Glomerular endothelial cell (primary cell): ENCODE measurements around a stretch of chr3.

DNA sequence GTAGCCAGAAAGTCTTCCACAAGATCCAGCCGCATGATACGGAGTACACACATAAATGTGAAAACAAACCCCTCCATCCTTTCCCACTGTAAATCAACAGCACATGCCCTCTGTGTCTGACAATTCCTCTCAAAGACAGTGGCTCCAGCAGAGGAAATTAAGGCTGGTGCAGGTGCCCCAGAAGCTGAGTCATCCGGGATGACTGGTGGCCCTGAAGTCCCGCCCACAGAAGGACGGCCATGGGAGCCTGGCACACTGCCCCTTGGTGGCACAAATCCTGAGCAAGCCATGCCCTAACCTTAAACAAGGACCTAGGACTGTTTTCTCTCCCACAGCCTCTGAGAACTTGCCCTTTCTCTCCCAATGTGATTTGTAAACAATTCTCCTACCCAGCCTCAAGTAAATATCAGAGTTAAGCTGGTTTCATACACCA lies 172.2 kb downstream of the STT3B start:
- RAMPAGE, long total RNA, result no peak

GRCh38 chr3:31960944-31961648 lies 20.0 kb downstream of the OSBPL10 start:
- RAMPAGE, long total RNA, result no peak

DNA sequence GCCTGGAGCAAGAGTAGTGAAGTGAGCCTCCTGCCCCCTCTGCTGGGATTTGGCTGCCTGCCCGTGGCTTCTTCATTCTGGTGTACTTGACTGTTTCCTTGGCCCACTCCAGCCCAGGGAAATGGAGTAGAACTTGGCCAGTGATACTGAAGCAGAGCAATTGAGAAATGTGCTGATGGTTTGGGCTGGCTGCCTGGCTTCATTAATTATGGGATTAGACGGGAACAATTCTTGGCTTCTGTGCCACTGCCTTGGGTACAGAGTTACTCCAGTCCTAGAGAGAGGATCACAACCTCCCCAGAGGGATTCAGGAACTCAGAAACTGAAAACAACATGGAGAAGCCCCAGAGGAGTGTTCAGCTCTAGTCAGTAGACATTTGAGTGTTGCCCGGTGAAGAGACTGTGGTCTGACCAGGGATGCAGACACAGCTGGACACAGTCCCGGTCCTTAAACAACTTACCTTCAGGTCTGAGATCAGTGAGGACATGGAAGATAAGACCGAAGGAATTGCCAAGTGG lies 3.0 kb downstream of the GPD1L start:
- RAMPAGE, long total RNA, result no peak

GRCh38 chr3:32391962-32392670 lies 463 bp downstream of the CMTM7 start:
- RAMPAGE, long total RNA, result no peak

DNA sequence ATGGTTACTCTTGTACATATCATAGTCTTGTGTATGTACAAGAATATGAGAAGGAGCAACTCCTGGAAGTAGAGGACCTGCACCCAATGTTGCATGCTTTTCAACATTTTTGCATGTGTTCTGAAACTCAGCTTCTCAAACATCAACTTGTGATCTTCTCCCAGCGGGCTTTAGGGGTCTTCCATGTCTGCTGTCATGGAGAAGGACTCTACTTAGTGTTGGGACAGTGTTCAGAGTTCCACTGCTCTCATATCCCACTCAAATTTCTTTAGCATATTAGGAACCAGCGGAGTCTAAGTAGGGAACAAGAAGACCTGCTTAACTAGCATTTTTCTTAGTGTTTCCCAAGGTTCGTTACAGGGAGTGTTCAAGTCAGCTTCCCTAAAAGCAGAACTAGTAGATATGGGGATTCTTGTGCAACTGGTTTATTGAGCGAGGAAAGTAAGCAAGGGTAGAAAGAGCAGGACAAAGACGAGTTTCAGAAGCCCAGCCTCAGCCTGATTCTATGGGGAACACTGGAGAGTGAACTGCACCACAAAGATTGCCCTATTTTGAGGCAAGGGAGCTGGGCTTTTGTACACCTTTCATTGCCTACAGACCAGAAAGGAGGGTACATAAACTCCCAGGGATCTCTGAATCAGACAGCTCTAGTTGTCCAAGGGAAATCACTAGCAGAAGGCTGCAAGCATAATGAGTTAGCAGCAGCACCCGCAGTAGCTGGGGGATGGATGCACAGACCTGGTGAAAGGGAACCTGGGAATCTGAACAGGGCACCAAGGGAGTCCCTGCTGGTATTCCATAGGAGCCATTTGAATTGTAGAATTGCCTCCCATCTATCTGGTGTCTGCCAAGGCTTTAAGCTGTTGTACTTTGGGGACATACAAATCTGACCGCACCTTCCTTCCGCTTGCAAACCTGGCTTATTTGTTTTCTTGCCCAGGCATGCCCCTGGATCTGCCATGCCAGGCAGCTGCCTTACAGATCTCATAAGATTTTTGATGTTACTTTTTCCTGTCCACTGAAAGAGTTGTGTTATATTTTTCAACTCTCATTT lies 15.0 kb downstream of the CMTM7 start:
- RAMPAGE, long total RNA, result no peak

DNA sequence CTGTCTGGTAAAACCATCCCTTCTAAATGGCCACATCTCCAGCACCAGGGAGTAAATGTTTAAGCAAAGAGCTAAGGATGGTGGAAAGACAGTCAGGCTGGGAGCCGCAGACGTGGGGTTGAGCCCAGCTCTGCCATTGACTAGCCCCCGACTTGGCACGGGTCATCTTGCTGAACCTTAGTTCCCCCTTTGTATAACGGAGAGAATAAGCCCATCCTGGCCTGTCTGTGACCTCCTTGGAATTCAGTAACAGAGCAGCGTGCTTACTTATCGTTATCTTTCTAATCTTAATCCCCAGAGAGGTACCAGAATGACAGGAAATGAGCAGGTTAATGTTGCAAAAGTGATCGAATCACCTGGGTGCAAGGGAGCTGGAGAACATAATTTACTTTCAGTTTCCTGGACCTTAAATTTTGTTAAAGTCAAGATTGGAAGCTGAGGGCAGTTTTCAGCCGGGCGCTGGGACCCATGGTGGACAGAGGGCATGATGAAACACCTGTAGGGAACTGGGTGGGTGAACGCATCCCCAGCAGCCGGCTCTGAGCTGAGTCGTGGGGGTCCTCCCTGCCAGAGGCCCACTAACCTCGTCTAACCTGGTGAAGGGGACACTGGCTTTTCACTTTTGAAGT lies 46.5 kb downstream of the CMTM6 start:
- RAMPAGE, long total RNA, result no peak

GRCh38 chr3:32482118-32483298 lies 20.1 kb downstream of the CMTM6 start:
- RAMPAGE, long total RNA, result no peak

- RAMPAGE, long total RNA, result no peak
These were observed 17.4 kb upstream of the TRIM71 start for GRCh38 chr3:32800391-32800883.

- RAMPAGE, long total RNA, result no peak
These were observed 38.1 kb downstream of the CCR4 start for GRCh38 chr3:32989509-32989891.

GRCh38 chr3:33096052-33096362 lies 939 bp downstream of the GLB1 start:
- RAMPAGE, long total RNA, result no peak

DNA sequence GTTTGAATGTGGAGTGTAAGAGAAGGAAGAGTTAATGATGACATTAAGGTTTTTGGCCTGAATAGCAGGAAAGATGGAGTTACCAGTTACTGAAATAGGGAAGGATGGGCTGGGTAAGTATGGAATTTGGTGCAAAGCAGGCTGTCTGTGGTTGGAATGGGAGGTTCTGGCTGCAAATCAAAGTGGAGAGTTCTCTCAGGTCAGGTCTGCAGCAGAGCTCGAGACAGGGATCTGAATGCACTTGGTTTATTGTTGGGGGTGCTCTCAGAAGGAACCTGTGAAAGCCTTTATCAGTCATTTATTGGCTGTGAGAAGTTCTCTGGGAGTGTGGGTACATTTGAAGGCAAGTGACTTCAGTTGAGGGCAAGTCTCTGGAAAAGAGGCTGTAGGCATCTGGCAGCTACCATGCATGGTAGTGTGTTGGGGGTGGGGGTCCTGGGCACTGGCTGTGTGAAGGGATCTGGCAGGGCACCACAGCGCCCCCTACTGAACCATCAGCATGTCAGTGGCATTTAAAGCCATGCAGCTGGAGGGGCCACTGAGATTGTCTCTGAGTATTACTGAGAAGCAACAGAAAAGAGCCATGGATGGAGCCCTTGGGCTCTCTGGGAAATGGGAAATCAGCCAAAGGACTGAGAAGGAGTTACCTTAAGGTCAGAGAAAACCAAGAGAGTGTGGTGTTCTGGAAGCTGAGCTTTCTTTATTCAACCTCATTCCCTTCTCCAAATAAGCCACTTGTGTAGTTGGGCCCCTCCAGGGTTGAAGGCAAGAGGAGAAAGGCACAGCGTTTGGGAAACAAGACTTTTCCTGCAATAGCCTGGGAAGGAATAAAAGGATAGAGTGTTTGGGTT lies 30.6 kb downstream of the CRTAP start:
- RAMPAGE, long total RNA, result no peak

DNA sequence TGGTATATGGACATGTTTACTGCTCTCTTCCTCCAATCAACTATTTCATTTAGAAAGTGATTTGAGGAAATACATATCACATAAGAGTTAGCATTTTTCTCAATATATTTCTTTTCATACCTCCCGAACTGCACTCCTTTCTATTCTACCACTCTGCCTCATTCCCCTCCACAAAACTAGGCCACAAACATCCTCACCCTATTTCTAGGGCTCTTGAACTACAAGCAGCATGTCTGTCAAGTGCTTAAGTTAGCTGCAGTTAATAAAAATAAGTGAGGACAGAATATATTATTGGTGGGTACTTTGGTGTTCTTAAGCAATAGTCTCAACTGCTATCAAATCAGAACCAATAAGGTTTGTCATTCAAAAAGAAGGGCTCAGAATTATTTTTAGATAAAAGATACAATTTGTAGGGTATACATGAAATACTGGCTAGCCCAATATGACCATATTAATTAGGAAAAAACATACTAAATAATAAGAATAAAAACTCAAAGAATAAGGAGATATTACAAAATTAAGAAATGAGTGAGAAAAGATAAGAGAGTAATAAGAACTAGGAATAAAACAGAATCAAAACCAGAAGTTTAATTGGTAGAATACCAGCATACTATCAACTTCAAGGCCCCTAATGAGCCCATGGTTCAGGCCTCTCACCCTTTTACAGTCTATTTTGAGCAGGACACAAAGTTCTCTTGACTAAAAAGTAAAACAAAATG lies 124.9 kb downstream of the CLASP2 start:
- RAMPAGE, long total RNA, result no peak

DNA sequence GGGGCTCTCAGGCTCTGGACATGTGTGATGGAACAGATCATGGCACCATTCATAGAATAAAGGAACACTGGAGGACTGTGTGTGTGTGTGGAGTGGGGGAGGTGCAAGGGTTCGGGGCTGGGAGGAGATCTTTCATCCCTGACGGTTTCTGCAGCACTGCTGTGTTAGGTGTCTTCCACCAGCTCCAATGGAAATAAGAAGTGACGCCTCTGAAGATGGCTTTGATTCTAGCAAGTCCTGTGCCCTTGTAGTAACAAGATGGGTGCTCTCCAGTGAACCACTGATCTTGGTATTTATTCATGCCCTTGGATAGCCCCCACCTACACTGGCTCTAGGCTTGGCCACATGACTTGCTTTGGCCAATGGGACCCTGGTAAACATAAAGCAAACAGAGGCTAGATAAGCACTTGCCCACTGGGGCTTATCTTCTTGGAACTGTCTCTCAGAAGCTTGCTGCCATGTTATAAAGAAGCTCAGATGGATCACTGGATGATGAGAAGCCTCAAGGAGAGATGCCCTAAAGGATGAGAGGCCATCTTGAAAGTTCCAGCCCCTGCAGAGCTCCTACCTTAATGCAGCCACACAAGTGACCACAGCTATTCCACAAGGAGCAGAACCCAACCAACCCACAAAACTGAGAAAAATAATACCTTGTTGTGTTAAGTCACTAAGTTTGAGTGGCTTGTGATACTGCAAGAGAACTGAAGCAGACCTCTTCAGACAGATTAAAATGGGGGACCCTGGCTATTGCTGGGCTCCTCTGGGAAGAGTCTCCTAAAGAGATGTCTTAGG lies 137.8 kb downstream of the PDCD6IP start:
- RAMPAGE, long total RNA, result no peak

DNA sequence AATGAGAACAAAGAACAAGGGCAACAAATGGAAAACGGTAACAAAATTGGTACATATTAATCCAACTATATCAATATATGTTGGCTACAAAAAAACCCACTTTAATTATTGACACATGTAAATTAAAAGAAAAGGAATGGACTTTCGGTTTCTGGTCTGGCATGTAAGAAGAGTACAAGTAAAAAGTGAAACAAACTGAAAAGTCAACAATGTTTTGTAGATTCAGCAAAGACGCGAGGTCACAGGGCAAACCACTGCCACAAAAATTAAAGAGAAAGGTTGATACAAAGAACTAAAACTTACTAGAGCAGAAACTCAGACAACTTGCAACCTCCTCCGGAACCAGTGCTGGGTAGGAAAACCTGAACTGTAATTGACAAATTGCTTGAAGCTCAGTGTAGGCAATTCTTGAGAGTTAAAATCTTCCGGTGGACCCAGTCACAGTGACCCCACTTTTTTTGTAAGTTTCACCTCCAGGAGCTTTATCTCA lies 110.6 kb upstream of the ARPP21 start:
- RAMPAGE, long total RNA, result no peak

DNA sequence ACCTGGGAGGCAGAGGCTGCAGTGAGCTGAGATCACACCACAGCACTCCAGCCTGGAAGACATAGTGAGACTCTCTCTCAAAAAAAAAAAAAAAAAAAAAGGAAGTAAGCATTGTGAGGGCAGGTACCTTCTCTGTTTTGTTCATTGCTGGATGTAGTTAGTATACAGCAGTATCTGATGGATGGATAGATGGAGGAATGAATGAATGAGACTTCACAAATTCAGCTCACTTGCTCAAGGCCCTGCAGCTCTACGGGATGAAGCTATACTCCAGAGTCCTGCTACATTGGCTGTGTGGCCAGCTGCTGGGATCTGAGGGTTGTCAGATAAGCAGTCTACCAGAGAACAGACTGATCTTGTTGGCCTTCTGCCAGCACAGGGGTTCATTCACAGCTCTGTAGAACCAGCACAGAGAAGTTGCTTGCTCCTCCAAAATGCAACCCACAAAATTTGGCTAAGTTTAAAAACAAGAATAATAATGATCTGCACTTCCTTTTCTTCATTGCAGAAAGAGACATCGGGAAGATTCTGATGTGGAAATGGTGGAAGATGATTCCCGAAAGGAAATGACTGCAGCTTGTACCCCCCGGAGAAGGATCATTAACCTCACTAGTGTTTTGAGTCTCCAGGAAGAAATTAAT lies 35.1 kb downstream of the MLH1 start:
- RAMPAGE, long total RNA, result no peak

GRCh38 chr3:37048054-37049006 lies 55.0 kb downstream of the MLH1 start:
- RAMPAGE, long total RNA, result no peak

GRCh38 chr3:37115328-37115825 lies 59.0 kb downstream of the LRRFIP2 start:
- RAMPAGE, long total RNA, result no peak

GRCh38 chr3:37330200-37330968 lies 87.3 kb downstream of the GOLGA4 start:
- RAMPAGE, long total RNA, result no peak

DNA sequence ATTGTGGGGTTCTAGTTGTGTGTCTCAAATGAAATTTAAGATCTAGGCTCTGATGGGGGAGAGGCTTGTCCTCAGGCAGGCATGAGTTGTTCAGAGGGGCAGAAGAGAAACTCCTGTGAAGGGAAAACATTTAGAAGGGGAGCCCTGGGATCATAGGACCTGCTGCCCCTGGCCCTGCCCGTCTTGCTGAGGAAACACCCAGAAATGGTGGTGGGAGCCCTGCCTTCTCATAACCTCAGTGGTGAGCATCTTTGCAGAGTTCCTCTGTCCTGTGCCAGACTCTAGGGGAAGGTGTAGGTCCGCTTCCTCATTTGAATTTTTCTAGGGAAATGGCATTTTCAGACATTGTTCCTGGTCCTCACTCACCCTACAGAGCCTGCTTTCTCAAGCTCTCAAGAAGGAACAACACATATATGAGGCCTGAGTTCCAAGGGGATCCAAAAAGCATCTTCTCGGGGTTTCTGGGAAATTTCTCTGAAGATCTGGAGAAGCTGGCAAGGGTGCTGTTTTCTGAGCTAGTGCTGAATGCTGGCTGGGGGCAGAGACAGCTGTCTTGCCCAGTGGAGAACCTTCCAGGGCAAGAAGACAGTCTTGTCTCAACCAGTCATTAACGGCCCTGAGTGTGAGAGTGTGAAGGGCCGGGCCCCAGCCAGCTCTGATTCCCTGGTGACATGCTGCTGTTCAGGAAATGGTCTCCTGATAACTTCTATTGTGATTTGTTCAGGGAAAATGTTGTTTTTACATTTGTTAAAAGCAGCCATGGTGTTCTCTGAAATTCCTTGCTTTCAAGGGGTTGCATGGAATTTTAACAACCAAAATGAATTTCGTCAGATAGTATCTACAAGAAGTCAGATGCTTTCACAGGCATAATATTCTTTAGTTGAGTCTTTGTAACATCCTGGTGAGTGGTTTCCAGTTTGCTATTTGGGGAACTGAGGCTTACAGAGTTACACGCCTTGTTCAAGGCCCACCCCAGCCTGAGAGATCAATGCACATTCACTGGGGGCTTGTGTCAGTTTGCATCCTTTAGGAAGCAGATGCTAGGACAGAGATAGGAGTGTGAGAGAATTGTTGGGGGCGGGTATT lies 5.7 kb downstream of the ITGA9 start:
- RAMPAGE, long total RNA, result no peak

DNA sequence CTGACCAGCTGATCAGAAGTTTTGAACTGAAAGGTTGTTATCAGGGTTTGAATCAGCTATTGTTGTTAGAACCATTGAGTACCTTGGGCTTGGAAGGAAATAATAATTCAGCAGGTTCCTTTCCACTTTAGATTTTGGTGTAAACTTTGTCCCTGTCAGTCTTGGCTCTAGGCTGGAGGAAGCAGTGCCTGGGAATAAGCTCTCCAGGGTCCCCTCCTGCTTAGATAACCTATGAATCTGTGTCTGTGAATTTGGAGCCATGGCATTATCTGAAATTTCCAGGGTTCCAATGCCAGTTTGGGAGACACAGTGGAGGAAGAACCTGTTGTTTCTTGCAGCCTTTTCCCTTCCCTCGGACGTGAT lies 15.3 kb downstream of the ITGA9 start:
- RAMPAGE, long total RNA, result no peak